Bronchial lymph node (tissue), 1 donor: ENCODE measurements around the genes TSPYL1, GPRC6A and ROS1.

DNA sequence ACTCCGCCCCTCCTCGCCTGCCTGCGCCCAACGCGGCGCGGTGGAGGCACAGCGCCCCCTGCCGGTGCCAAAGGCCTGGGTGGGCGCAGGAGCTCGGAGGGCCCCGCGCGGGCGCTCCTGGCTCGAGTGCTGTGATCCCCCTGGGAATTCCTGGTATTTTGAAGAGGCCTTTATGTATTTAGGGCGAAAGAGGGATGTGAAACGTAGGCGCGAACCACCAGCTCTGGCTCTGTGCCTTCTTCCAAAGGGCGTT lies 1.8 kb downstream of the MARCKS start:
- PRO-cap, result bidirectional peak, plus-strand start at position 186 of the sequence, minus-strand start outside the sequence

DNA sequence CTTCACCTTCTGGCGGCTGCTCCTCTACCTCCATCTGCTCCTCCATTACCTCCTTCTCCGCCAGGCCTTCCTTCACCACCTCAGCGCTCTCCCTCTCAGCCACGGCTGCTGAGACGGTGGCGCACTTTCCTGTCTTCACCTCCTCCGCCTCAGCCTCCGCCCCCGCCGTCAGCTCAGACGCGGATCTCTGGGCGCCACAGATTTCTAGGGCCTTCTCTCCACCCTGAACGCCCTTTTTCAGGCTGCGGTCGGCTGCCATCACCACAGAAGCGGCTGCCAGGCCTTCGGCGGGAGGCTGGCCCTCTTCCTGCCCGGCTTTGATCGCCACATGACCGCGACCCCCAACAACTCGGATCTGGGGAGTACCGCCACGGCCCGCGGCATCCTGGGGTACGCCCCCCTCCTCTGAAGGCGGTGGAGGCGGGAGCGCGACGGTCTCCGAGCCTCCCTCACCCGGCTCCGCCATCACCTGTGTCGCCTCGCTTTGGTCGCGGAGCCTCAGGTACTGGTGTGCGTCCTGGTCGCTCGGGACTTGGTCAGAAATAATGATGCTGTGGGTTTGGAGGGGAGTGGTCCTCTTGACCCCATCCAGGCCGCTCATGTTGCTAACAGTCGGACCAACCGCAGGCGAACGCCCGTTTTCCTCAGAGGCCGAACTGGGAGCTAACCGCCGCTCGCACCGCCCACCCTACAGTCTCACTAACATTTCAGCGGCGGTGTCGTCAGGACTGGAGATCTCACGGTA lies at the start of gene TSPYL1:
TSS of gene TSPYL1 (minus strand) at position 701 of the 745 bp plus-strand sequence.
- PRO-cap, result bidirectional peak, plus-strand start at position 230 of the sequence, minus-strand start at position 107 of the sequence; unidirectional peak, minus-strand start at position 319 of the sequence; bidirectional peak, plus-strand start outside the sequence, minus-strand start at position 701 of the sequence

DNA sequence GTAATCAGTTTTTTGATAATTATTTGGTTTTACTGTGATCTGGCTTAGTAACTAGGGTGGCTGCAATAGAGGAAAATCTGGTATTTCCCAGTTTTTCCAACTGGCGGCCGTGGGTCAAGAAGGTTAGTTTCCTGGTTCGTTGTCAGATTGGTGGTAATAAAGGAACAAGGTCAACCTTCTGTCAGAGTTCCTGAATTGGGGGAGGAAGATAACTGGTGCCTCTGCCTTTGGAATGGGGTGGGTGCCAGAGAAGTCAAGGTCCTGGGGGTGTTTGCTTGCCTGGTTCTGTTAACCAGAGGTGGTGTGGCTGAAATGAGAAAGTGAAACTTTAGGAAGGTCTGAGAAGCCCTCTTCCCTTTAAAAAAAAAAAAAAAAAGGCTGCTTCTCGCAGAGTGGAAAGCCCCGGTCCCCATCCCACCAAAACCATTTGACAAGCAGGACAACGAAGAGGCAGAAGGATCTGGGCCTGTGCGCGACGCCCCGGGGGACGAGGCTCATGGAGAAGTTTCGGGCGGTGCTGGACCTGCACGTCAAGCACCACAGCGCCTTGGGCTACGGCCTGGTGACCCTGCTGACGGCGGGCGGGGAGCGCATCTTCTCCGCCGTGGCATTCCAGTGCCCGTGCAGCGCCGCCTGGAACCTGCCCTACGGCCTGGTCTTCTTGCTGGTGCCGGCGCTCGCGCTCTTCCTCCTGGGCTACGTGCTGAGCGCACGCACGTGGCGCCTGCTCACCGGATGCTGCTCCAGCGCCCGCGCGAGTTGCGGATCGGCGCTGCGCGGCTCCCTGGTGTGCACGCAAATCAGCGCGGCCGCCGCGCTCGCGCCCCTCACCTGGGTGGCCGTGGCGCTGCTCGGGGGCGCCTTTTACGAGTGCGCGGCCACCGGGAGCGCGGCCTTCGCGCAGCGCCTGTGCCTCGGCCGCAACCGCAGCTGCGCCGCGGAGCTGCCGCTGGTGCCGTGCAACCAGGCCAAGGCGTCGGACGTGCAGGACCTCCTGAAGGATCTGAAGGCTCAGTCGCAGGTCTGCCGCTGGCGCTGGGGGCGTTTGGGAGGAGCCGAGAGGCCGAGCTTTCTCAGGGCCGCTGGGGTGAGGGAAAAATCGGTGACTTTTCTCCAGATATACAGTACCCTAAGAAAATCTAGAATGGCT lies 634 bp downstream of the CALHM6 start:
- PRO-cap, result unidirectional peak, plus-strand start at position 427 of the sequence; unidirectional peak, plus-strand start at position 574 of the sequence; bidirectional peak, plus-strand start at position 869 of the sequence, minus-strand start at position 702 of the sequence; unidirectional peak, minus-strand start at position 1,005 of the sequence

GRCh38 chr6:116660582-116661102 lies 7.9 kb downstream of the ZUP1 start:
- PRO-cap, result no peak

- PRO-cap, result no peak
Observed at GRCh38 chr6:116828994-116829321, at the start of gene GPRC6A. Gene GPRC6A (minus strand): TSS chr6:116829083.

GRCh38 chr6:116909057-116909371 lies 32.0 kb downstream of the RFX6 start:
- PRO-cap, result no peak

GRCh38 chr6:117425862-117426137 lies at the start of gene ROS1:
Gene ROS1 (minus strand): TSS chr6:117425942.
- PRO-cap, result no peak

- PRO-cap, result no peak
Observed at GRCh38 chr6:117486249-117486743, 3.8 kb downstream of the DCBLD1 start.

GRCh38 chr6:118709721-118710462 lies 58.5 kb upstream of the CEP85L start:
- PRO-cap, result bidirectional peak, plus-strand start at chr6:118710241, minus-strand start at chr6:118710082

DNA sequence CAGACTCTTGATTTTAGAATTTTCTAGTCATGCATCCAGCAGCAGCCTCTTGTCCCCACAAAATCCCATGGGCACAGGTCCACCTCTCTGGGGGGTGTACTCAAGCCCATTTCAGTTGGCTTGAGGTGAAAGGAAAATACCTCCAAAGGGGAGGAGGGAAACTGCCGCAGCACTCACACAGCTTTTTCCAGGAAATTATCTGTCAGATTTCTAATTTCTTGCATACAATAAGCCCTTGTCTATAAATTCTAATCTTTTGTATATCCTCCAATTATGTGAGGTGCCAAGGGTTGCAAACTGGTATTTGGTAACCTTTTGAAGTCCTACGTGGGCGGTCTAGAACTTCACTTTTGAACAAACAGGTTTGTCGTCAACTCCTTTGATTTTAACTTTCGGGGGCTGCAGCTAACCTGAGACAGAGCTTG lies 104.7 kb upstream of the CEP85L start:
- PRO-cap, result no peak

GRCh38 chr6:118821521-118822032 lies 72.4 kb upstream of the ASF1A start:
- PRO-cap, result no peak

GRCh38 chr6:119139057-119139689 lies 60.7 kb upstream of the FAM184A start:
- PRO-cap, result no peak

GRCh38 chr6:119196332-119197027 lies 118.0 kb upstream of the FAM184A start:
- PRO-cap, result no peak

DNA sequence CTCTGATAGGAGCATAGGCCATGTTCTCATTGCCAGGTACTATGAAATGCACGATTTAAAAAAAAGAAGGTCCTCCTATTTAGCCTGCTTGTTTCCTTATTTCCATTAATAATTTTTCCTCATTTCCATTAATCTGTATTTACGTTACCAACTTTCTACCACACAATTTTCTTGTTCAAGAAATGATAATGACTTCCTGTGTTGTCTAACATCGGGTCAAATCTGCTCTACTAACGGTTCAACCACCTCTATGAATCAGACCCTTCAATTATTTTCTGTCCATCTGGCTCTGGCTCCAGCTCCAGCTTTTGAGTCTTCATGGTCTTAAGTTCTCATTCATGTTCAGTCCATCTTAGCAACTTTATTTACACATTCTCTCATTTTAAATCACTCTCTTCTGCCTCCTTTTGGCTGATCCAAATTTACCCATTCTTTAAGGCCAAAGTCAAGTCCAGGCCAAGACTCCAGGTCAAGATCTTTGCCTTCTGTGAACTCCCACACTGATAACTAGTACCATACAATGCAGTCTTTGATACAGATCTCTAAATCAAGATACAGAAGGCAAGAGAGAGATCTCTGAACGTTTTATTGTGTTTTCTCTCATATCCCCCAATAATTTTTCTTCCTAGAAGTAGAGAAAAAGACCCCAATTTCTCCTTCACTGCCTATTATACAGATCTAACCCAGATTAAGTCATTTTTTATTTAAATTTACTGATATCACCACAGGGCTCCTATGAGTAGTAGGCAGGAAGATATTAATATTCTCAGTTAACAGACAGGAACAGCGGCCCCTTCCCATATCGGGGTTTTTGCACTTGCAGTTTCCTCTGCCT lies 98.3 kb downstream of the MAN1A1 start:
- PRO-cap, result no peak

DNA sequence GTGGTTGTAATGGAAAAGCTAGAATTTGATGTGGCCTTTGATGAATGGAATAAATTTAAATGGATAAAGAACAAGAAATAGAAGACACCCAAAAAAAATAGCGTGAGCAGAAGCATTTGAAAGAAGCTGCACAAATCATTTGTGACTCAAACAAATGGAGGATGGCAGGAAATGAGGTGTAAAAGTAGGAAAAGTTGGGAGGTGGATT lies 324.9 kb upstream of the HSF2 start:
- PRO-cap, result unidirectional peak, minus-strand start at position 99 of the sequence

DNA sequence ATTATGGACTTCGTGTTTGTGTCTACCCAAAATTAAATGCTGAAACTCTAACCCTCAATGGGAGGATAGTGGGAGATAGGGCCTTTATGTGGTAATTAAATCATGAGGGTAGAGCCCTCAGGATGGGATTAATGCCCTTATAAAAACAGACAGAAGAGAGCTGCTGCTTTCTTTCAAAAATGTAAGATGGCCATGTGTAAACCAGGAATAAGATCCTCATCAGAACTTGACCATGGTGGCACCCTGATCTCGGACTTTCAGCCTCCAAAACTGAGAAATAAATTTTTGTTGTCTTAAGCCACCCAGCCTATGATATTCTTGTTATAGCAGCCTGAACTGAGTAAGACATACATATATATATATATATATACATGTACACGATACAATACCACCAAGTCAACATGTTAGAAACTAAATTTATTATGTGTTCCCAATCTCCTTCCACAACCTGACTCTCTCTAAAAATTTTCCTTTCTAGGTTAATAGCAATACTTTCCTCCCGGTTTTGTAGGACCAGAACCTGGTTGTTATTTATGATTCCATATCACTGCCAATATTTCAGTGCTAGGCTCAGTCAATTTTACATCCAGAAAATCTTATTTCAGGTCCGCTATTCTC lies 14.0 kb downstream of the SERINC1 start:
- PRO-cap, result no peak

DNA sequence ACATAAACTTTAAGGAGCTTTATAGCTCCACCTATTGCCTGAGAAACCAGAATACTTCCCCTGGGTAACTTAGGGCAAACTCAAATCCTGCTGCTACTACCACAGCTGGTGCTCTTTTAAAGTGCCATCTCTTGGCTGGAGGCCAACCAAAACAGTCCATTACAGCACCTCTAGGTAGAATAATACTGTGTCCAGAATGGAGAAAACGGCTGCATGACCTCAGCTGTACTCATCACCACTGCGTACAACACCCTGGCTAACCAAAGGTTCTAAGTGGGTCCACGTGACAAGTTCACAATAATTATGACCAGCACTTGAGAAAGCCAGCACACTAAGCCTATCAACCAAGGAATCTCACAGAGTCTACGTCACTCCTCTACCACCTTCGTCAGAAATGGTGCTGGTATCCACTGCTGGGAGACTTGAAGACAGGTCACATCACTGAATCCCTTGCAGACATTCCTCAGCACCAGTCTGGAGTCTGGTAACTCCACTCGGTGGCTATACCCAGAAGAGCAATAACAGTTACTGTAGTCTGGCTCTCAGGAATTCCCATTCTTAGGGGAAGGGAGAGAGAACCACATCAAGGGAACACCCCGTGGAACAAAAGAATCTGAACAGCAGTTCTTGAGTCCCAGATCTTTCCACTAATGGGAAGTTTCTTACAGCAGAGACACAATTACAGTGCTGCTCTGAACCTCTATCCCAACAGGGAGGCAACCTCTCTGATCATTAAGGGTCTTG lies 40.8 kb upstream of the PKIB start:
- PRO-cap, result no peak

DNA sequence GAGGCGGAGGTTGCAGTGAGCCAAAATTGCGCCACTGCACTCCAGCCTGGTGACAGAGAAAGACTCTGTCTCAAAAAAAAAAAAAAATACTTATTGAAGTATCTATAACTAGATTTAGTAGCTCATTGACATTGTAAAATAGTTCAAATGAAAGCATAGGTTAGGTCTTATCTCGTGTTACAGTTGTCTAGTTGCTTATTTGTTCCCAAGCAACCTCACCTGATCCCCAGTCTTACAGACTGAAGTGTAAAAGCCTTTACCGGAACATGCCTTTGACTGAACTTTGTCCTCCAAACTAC lies 61.0 kb downstream of the PKIB start:
- PRO-cap, result no peak

GRCh38 chr6:122788613-122788890 lies 506 bp upstream of the SMPDL3A start:
- PRO-cap, result no peak

GRCh38 chr6:122790762-122791465 lies 1.9 kb downstream of the SMPDL3A start:
- PRO-cap, result bidirectional peak, plus-strand start at chr6:122791130, minus-strand start at chr6:122790859